ENCODE measurements around the genes TDO2 and ETFDH.

DNA sequence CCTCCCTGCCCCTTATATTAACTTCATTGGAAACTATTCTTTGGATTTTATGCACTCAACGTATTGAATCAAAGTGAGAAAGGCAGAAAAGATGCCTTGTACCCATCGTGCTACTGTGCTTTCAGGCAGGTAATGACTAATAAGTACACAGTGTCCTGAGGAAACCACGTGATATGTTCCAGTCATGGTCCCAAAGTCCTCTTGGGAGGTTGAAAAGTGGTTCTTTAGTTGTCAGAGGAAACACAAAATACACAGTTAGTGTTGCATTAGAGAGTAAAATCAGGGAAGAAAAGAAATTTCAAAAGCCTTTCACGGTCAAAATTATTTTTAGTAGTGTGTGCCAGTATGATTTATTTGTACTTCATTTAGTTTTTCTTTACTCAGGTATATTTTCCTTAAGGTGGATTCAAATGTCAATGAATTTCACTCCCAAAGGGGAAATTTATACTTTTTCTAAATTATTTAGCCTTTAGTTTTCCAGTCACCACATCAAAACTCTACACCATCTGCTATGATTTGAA is 192.6 kb downstream of the RBM46 start:
- RRBS, 2 experiments: no CpG with 5 or more reads among the region's 4 CpGs

- RRBS, 2 experiments: no CpG with 5 or more reads among the region's 4 CpGs
Measured at GRCh38 chr4:155506763-155507266, 130.1 kb upstream of the MAP9 start.

GRCh38 chr4:155667504-155668617 is 1.2 kb downstream of the GUCY1A1 start:
- RRBS, 2 experiments: 2 to 7% methylated on average over 36 to 41 of the region's 75 CpGs

DNA sequence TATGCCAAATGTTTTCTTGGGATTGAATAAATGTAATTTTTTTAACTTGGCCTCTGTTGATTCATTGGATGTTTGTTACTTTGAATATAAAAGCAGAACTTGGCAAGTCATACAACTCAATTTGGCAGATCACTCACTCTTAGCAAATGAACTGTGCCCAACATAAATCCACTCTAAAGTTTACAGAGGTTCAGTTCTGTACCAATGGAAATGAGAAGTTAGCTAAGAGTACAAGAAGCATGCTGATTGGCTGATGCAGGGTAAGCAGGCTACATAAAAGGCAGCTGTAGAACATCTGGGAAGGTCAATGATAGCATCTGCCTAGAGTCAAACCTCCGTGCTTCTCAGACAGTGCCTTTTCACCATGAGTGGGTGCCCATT is at the start of gene TDO2:
Gene TDO2 (plus strand): TSS at position 302 of the 381 bp plus-strand sequence.
- RRBS, 2 experiments: no CpG with 5 or more reads among the region's 1 CpG

DNA sequence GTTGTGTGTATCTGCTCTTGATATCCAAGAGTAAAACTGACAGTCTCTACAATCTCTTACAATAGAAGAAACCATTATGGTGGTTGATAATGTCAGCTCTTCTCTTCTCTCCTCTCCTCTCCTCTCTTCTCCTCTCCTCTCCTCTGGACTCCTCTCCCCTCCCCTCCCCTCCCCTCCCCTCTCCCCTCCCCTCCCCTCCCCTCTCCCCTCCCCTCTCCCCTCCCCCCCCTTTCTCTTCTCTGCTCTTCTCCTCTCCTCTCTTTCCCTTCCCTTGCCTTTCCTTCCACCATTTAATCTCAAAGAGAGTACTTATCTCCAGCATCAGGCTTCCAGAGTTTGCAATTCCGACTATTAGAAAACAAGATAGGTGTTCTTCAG is 6.2 kb downstream of the TDO2 start:
- RRBS, 2 experiments: no CpG with 5 or more reads among the region's 1 CpG

GRCh38 chr4:155925476-155926065 is 22.1 kb downstream of the TDO2 start:
- RRBS, 2 experiments: no CpG with 5 or more reads among the region's 5 CpGs

GRCh38 chr4:156949168-156950116 is 22.2 kb downstream of the PDGFC start:
- RRBS, 2 experiments: no CpG with 5 or more reads among the region's 4 CpGs

- RRBS, 2 experiments: no CpG with 5 or more reads among the region's 1 CpG
Measured at GRCh38 chr4:158059270-158059855, 113.5 kb downstream of the GASK1B start.

DNA sequence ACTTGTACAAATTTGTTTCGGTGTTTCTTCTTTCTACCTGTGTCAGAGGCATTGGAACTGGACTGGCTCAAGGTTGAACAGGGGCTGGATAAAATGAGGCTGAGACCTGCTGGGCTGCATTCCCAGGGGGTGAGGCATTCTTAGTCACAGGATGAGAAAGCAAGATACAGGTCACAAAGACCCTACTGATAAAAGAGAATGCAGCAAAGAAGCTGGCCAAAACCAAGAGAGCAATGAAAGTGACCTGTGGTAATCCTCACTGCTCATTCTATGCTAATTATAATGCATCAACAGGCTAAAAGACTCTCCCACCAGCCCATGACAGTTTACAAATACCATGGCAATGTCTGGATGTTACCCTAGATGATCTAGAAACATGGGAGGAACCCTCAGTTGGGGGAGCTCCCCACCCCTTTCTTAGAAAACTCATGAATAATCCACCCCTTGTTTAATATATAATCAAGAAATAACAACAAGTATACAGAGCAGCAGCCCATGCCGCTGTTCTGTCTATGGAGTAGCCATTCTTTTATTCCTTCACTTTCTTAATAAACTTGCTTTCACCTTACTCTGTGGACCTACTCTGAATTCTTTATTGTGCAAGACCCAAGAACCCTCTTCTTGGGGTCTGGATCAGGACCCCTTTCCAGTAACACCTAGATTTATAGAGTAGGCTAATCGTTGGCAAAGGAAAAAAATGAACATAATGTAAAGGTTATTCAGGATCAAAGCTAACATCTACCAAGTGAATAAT is 77.9 kb downstream of the GASK1B start:
- RRBS, 2 experiments: no CpG with 5 or more reads among the region's 3 CpGs

GRCh38 chr4:158167411-158168031 is 5.3 kb downstream of the GASK1B start:
- RRBS, 2 experiments: no CpG with 5 or more reads among the region's 4 CpGs

GRCh38 chr4:158523253-158524049 is 1.8 kb downstream of the RXFP1 start:
- RRBS, 2 experiments: no CpG with 5 or more reads among the region's 8 CpGs

- RRBS, 2 experiments: no CpG with 5 or more reads among the region's 1 CpG
Measured at GRCh38 chr4:158668557-158669235, 3.0 kb downstream of the C4orf46 start.

- RRBS, 2 experiments: 1 to 7% methylated on average over 14 of the region's 69 CpGs
Measured at GRCh38 chr4:158671757-158672529, at the start of gene ETFDH. Gene ETFDH, plus strand, starts transcription at chr4:158672296.

DNA sequence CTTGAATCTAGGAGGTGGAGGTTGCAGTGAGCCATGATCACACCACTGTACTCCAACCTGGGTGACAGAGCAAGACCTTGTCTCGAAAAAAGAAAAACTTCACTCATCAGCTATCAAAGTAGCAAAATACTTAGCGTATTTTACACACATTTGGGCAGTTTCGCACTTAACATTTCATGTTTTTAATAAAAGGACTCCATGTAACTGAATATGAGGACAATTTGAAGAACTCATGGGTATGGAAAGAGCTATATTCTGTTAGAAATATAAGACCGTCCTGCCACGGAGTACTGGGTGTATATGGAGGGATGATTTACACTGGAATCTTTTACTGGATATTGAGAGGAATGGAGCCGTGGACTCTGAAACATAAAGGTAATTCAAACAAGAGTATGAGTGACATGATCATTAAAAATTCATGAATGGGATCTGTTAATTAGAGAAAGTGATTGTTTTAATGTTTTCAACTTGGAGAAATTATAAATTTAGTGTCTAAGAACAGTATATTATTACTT is 17.1 kb downstream of the PPID start:
- RRBS, 2 experiments: no CpG with 5 or more reads among the region's 6 CpGs

DNA sequence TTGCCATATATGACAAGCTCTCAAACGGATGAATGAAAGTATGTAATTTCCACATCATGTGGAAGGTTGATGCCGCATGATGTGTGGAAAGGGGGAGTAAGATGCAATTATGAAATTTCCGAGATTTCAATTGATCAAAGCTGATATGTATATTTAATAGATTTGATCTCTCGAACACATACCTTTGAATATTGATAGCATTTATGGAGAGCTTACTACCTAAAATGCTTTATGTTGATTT is 882 bp downstream of the FNIP2 start:
- RRBS, 2 experiments: no CpG with 5 or more reads among the region's 4 CpGs

GRCh38 chr4:158808425-158808988 is 39.7 kb downstream of the FNIP2 start:
- RRBS, 2 experiments: no CpG with 5 or more reads among the region's 6 CpGs

- RRBS, 2 experiments: no CpG with 5 or more reads among the region's 5 CpGs
Measured at GRCh38 chr4:158817712-158818456, 49.1 kb downstream of the FNIP2 start.

GRCh38 chr4:158818699-158819124 is 49.9 kb downstream of the FNIP2 start:
- RRBS, 2 experiments: no CpG with 5 or more reads among the region's 2 CpGs

DNA sequence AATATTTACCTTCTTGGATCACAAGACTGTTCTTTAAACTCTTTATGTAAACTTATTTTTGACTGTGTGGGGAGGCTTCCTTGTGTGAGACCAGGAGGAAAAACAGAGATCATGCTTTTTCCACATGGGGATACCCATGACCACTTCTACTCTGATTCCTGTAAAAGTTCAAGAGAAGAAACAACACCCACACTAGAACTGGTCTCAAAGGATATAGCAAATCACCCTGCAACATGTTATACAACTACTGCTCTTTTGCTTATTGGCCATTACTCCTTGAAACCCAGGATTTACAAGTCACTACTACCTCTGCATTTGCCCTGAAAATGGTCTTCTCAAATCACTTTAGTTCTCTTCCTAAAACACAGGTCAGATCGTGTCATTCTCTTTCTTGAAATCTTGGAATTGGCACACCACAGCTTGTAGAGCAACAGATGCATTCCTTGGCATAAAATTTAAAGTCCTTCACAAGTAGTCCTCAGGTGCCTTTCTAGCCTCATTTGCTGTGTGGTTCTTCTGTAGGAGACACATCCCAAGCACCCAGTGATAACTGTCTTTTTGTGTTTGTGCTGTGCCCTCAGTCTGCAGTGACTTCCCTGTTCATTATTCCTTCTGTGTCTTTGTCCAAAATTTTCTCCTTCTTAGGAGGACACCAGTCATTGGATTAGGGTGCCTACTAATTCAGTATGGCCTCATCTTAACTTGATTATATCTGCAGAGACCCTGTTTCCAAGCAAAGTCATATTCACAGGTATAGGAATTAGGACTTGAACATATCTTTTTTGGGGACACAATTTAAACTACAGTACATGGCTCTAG is 51.5 kb downstream of the FNIP2 start:
- RRBS, 2 experiments: no CpG with 5 or more reads among the region's 1 CpG

DNA sequence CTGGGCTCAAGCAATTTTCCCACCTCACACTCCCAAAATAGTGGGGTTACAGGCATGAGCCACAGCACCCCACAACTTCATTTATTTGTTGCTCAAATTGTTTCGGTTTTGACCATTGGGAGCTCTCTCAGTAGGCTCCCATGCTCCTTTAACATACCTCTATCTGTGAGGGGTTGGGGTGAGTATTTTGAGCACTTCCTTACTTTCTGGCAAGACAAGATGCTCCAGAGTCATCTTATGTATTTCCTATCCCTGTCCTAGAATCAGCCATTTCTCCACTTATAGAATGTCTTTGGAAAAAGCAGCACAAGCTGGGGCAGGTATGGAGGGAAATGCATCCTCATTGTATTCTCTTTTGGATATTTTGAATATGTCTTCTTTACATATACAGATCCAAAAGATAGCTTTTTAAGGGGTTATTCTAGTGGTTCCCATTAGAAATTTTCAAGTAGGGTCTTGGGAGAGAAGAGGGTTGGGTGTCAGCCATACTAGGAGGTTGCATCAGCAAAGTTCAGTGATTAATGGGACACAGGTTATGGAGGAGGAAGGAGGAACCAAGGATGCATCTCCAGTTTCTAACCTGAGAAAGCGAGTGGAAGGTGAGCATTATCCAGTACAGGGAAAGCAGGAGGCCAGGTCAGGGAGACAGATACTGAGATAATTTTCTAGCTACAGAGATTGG is 70.9 kb downstream of the FNIP2 start:
- RRBS, 2 experiments: no CpG with 5 or more reads among the region's 2 CpGs